Cardiac septum (tissue), 1 donor: ENCODE results near the genes H2BC1, H3C1 and H3C2.

- PRO-cap = no peak
These were observed 26.1 kb upstream of the C6orf62 start for GRCh38 chr6:24744873-24745540.

DNA sequence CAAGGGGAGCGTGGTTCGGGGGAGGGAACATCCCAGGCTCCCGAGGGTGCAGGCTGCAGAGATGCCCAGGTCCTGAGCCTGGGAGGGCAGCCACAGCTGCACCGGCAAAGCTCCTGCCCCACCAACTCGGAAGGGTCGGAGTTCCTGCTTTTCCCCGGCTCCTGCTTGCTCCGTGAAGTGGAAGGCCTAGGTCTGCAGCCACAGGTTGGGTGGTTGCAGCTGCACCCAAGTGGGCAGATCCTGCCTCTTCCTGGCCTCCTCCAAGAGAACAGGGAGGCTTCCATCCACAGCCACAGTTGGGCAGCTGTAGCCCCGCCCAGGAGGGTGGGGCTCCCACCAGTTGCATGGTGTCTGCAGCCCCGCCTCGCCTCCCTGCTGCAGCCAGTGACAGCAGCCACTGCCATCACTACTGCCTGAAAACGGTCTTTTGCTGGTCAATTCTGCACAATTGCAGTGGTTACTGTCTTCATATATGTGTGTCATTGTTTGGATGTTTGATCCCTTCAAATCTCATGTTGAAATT, 13.3 kb upstream of the GMNN start:
- PRO-cap = no peak

- PRO-cap = no peak
These were observed 58.6 kb downstream of the RIPOR2 start for GRCh38 chr6:24877154-24877491.

DNA sequence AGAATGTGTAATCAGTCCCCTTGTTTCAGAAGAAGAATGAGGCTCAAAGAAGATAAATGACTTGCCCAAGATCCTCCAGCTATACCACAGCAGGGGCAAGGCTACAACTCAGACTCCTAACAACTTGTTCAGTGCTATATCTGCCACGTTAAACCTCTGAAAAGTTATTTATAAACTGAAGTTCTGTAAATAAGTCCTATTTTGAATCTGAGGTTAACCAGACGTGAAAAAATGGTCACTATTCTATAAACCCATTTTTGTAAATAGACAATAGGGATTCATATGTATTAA, 2.9 kb downstream of the RIPOR2 start:
- PRO-cap = no peak

DNA sequence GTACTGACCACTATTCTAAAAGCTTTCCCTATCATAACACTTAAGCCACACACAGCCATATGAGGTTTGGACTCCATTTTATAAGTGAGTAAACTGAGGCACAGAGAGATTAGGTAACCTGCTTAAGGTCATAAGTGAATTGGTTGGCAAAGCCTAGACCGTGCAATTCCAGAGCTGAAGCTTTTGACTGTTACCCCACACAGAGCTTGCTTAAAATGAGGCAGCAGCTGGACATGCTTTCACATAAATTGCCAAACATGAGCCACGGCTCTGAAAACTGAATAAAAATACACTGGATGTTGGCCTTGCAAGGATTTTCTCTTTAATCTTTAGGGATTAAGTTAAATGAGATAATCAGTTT, 2.5 kb downstream of the RIPOR2 start:
- PRO-cap = no peak

- PRO-cap = no peak
These were observed 16.2 kb upstream of the RIPOR2 start for GRCh38 chr6:24951719-24952656.

- PRO-cap = no peak
These were observed 45.1 kb upstream of the RIPOR2 start for GRCh38 chr6:24980810-24981373.

- PRO-cap = no peak
These were observed 79.4 kb upstream of the RIPOR2 start for GRCh38 chr6:25014962-25015714.

DNA sequence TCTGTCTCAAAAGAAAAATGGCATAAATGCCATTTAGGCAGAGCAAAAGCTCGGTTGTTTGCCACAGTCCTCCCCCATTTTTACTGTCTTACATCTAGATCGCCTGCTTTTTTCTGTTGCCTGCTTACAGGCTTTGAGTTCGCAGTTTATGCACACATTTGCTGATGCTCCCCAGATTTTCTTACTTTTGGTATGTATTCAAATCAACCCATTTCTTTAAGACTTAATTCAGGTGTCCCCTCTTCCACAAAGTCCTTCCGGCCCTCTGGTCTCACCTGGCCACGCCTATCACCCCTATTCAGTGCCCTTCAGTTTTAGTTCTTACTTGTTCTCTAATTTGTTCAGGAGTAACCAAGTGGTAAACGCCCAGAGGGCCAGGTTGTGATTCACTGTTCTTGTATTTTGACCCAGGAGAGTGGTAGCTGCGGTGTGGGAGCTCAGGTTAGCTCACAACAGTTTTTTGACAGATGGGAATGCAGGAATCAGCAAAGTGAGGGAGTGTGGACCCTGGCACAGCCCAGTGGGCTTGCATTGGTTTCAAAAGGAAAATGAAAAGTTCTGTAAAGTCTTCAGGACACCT, 81.6 kb upstream of the RIPOR2 start:
- PRO-cap = no peak

GRCh38 chr6:25193994-25194823, 85.0 kb upstream of the CARMIL1 start:
- PRO-cap = unidirectional peak, minus-strand start at chr6:25194427

DNA sequence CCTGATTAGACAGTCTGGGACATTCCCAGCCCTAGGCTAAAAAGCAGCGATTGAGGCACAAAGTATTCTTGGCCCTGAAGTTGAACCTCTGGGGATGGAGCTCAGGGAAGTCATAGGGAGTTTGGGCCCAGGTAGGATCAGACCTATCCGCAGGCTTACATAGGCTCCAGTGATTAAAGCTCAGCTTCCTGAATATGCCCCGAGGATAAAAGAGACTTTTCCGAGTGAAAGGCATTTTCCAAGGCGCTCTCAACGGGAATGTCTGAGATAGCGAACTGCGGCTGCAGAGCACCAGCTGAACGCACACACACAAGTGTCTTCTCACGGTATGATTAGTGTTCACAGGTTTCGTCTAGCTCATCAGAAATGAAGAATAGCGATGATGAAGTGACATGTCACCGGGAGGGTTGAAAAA, 717 bp upstream of the CARMIL1 start:
- PRO-cap = no peak

GRCh38 chr6:25312076-25313206, 33.3 kb downstream of the CARMIL1 start:
- PRO-cap = no peak

DNA sequence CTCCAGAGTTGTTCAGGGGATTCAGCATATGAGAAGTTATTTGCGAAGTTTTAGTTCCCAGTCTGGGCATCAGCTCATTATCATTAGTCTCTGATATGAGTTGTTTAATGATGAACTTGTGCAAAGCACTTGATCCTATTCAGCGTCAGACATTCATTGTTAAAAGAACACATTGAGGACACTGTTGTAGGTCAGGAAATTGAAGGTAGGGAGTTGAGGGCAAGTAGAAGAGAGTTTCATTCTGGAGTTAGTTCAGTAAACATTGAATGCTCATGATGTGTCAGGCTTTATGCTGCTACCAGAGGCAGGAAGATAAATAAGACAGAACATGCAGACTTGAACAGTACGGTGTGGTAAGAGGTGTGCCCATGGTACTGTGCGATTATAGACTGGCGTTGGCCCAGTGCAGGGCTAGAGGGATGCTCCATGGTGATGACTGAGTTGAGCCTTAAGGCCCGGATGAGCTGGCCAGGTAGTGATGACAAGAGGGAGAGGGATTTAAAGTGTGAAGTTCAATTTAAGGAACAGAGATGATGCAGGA, 50.7 kb downstream of the CARMIL1 start:
- PRO-cap = no peak

DNA sequence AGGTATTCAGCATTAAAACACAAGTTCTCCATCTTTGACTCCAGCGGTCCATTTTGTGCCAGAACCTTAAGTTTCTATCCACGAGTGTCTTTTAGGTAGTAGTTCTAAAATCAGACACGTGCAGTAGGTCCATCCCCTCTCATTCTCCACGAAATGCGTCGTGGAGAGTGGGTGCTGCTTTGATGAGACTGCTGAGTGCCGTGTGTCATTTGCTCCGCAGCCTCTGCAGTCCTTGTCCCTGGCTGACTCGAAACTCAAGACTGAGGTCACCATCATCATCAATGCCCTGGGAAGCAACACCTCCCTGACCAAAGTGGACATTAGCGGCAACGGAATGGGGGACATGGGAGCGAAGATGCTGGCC, 136.6 kb upstream of the SCGN start:
- PRO-cap = no peak

DNA sequence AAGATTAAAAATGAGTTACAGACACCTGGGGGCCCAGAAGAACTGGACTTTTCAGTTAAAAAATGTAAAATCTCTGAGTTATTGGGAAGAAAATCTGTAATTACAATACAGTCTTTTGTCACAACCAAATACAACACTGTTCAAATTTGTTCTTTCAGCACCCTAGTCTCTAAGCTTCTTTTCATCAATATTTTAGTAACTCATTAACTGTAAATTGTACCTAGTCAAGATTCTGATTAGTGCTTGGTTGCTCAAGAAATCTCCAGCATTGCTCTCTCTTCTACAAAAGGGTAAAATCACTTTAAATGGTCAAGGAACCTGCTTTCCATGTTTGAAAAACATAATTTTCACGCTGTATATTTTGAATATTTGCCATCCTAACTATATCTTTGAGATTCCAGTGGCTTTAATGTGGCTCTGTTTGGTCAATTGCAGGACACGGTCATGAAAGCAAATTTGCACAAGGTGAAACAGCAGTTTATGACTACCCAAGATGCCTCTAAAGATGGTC, 9.2 kb downstream of the SCGN start:
- PRO-cap = no peak

DNA sequence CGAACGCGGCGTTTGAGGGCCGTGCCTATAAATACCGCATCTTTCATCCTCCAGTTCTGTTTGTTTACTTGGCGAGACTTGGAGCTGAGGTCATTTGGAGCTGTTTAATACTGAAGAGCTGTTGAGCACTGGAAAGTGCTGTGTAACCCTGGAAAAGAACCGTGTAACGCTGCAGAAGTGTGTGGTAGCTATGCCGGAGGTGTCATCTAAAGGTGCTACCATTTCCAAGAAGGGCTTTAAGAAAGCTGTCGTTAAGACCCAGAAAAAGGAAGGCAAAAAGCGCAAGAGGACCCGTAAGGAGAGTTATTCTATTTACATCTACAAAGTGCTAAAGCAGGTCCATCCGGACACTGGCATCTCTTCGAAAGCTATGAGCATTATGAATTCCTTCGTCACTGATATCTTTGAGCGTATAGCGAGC, at the start of gene H2BC1:
TSS of gene H2BC1 (plus strand) at position 59 of the 421 bp plus-strand sequence.
- PRO-cap = no peak

GRCh38 chr6:26020071-26021033, at the start of gene H3C1:
Gene H3C1, plus strand, starts transcription at chr6:26020451.
- PRO-cap = bidirectional peak, plus-strand start at chr6:26020453, minus-strand start at chr6:26020354

DNA sequence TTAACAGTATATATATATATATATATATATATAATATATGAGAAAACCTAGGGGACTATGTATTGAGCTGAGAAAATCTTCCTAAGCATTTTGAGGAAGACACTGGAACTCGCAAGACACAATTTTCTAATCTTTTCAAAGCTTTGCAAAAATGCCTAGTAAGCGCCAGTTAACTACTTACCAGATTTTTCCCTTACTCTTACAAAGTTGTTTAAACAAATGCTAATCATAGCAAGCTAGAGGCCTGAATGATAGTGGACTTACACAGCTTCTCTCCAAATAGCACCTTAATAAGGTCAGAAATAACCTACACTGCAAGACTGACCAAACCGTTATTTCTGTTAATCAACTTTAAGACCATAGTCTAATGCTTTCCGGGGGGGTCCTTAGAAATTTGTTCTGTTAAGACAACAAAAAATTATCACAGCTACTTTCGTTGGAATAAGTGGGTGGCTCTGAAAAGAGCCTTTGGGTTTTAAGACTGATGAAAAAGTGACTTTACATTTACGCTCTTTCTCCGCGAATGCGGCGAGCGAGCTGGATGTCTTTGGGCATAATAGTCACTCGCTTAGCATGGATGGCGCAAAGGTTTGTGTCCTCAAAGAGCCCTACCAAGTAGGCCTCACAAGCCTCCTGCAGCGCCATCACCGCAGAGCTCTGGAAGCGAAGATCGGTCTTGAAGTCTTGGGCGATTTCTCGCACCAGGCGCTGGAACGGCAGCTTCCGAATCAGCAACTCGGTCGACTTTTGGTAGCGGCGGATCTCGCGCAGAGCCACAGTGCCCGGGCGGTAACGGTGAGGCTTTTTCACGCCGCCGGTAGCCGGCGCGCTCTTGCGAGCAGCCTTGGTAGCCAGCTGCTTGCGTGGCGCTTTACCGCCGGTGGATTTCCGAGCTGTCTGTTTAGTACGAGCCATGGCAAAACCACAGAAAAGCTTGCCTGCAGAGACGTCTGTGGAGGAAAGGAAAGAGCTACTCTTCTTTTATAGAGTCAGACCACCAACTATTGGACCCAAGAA, at the start of gene H3C2:
TSS of gene H3C2 (minus strand) at position 954 of the 1,017 bp plus-strand sequence.
- PRO-cap = unidirectional peak, minus-strand start at position 954 of the sequence

DNA sequence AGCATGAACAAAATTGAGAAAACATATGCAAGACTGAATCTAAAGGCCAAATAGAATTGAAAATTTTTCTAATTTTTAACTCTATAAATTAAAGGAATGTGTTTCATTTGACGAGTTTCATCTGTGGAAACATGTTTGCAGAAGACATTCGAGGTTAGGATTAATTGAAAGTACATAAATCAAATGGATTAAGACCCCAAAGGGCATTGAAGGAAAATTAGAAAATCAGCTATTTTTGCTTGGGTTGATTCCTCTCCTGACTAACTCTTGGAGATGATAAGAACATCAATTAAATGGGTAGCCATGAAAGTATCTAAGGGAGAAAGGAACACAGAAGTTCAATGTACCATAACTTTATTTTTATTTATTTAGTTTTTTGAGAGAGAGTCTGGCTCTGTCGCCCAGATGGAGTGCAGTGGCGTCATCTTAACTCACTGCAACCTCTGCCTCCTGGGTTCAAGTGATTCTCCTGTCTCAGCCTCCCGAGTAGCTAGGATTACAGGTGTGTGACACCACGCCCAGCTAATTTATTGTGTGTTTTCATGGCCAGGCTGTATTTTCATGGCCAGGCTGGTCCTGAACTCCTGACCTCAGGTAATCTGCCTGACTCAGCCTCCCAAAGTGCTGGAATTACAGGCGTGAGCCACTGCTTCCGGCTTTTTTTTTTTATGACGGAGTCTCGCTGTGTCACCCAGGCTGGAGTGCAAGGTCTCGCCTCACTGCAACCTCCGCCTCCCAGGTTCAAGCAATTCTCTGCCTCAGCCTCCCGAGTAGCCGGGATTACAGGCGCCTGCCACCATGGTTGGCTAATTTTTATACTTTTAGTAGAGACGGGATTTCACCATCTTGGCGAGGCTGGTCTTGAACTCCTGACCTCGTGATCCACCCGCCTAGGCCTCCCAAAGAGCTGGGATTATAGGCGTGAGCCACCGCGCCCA, 3.7 kb downstream of the H1-2 start:
- PRO-cap = no peak

DNA sequence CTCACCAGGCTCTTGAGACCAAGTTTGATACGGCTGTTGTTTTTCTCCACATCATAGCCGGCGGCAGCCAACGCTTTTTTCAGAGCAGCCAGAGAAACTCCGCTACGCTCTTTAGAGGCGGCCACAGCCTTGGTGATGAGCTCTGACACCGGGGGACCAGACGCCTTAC, 223 bp downstream of the H1-2 start:
- PRO-cap = no peak